Mesangial cell (primary cell): ENCODE measurements around a stretch of chr15.

GRCh38 chr15:95195902-95196158, 964.5 kb downstream of the MCTP2 start:
- RAMPAGE, long total RNA: no peak

- RAMPAGE, long total RNA: no peak
These were observed 965.0 kb downstream of the MCTP2 start for GRCh38 chr15:95196159-95197025.

- RAMPAGE, long total RNA: no peak
These were observed 1016.0 kb downstream of the MCTP2 start for GRCh38 chr15:95247366-95247732.

GRCh38 chr15:95326446-95327536, 1003.7 kb upstream of the NR2F2 start:
- RAMPAGE, long total RNA: no peak

DNA sequence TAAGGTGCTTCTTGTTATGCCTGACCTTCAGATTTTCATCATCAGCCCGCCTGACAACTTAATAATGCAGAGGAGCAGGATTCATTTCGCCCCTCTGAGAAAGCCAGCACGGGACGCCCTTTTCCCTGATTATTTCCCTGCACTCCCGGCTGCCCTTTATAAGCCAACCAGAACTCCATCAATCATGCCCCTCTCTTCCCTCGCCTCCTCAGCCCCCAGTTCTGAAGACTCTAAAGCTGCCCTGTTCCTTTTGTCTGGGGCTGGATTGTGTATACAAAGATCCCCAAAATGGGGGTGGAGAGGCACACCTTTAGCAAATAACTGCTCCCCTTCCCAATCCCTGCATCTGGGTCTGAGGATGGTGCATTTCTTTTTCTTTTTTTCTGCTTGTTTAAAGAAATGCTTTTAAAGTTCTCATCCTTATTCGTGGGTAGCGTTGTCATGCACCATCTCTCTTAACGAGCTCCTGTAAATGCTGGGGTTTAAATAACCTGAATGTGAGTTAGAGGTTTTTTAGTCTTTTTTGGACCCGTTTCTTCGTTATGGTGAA, 662.2 kb upstream of the NR2F2 start:
- RAMPAGE, long total RNA: no peak

DNA sequence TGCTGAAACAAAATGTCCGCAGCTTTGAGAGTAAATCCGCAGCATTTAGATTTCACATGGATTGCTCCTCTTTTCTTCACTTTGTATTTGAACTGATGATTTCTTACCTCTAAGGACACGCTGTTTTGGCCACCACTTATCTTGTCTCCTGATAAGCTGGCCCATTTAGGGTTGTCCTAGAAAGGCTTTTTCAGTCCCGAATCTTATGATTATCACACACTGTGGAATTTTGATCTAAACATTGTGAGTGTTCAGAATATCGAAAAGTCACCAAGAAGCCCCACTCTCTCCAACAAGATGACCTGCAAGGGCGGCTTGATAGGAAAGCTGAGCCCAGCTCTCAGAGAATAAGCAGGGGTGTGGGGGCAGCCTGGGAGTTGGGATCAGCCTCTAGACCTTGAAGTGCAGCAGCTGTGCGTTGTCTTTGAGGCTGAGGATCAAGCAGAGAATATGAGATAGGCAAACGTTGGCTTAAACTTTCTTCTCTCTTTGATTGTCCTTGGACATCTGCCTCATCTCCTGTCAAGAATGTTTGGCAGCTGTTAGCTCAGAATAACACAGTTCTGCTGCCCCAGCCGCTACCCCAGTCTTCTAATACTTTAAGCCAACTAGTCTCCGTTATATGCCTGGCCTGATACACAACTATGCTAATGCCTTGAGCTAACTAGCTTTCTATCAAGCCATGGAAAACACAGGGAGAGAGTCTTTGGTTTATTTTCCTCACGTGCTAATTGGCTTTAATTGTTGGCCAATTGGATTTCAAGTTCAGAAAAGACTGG, 399.6 kb upstream of the NR2F2 start:
- RAMPAGE, long total RNA: no peak

GRCh38 chr15:96042818-96043371, 287.6 kb upstream of the NR2F2 start:
- RAMPAGE, long total RNA: no peak

- RAMPAGE, long total RNA: no peak
These were observed 163.6 kb upstream of the NR2F2 start for GRCh38 chr15:96166800-96167394.

DNA sequence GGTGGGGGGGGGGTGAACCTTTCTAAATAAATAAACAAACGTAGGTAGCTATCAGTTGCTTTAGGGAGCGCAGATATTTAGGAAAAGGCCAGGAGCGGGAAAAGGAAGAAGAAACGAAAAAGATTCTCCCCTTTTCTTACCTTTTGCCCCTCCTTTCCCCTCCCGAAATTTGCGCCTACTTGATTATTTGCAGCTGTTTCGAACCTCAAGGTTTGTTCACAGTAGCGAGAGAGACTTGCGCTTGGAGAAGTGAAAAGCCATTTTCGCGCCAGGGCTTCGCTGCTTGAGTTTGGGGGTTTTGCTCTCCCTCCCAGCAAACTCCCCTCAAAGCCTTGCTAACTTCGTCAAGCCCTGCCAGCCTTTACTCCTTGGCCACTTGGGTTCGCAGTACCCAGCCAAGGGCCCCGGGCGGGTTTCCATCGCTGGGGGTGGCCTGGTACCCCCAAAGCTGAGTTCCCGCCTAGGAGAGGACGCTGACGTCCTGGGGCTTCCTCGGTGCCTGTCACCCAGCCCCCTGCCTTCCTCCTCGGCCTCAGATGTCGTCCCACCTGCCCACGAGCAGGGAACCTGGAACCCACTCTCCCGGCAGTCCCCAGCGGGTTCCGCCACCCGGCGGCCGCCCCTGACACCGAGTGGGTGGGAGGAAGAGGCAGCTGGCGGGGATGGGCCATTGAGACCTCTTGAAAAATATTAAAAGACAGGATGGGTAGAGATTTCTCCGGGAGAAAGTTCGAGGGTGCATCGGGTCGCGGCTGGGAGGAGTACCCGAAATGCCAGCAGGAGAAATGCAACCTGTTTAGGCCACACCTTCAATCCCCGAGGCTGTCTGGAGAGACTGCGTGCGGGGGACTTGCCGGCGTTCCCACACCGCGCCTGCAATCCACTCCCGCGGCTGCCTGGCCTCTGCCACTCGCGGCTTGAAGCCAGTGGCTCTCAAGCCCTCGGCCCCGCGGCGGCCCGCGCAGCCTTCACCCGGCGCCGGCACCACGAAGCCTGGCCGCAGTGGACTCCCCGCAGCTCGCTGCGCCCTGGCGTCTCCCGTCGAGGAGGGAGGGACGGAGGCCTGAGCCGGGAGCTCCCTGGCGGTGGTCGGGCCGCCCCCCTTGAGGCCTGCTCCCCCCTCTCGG, 8.9 kb upstream of the NR2F2 start:
- RAMPAGE, long total RNA: no peak

DNA sequence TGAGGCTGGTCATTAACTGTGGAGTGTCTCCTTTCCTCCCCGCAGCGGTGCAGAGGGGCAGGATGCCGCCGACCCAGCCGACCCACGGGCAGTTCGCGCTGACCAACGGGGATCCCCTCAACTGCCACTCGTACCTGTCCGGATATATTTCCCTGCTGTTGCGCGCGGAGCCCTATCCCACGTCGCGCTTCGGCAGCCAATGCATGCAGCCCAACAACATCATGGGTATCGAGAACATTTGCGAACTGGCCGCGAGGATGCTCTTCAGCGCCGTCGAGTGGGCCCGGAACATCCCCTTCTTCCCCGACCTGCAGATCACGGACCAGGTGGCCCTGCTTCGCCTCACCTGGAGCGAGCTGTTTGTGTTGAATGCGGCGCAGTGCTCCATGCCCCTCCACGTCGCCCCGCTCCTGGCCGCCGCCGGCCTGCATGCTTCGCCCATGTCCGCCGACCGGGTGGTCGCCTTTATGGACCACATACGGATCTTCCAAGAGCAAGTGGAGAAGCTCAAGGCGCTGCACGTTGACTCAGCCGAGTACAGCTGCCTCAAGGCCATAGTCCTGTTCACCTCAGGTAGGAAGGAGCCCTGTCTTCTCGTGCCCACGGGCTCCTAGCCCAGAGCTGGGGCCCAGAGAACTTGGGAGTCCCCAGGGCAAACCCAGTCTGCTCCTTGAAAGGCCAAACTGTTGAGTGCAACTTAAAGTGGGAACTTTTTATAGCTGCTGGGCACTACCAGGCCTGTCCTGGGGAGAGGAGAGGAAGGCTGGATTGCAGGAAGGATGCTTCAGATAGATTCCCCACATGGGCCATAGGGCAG, 3.7 kb downstream of the NR2F2 start:
- RAMPAGE, long total RNA: no peak

DNA sequence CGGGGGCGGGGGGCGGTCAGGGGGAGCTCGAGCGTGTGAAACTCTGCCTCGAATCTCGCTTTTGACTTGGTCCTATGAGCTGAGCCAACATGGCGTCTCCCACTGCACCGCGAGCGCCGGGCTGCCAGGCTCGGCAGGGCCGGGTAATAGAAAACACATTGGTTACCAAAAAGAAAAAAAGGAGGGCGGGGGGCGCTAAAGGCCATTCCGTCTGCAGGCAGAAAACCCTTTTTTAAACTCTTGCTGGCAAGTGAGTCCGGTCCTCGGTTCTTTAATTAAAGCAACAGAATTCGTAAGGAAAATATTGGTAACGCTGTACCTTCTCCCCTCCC, 10.6 kb downstream of the NR2F2 start:
- RAMPAGE, long total RNA: no peak

- RAMPAGE, long total RNA: no peak
These were observed 11.9 kb downstream of the NR2F2 start for GRCh38 chr15:96342508-96342733.

GRCh38 chr15:96756568-96756828, 426.0 kb downstream of the NR2F2 start:
- RAMPAGE, long total RNA: no peak

DNA sequence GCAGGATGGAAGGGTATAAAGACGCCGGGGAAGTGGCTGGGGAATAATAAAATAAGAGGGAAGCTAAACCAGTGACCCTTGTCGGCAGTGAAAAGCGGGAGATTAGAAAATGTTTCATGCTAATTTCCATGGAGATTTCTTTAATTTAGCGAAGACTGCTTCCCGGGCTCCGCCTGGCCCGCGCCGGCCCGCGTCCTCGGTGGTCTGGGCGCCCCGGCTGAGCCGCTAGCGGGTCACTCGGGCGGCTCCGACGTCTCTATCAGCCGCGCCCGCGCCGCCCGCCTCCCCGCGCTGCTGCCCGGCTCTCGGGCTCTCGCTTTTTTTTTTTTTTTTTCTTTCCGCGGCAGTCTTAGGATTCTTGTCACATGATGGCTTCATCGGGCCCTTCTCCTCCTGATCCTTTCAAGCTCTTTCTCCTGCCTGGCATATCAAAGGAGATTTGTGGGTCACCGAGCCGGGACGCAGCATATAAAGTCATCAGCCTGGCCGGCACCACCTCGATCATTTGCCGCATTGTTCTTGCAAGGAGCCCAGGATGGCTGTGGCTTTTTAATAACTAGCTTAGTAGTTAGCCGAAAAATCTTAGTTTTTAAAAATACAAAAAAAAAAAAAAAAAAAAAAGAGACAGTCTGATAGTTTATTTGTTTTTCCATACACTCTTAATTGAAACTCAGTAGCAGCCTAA, 617.4 kb downstream of the NR2F2 start:
- RAMPAGE, long total RNA: no peak

- RAMPAGE, long total RNA: no peak
These were observed 39.6 kb downstream of the ARRDC4 start for GRCh38 chr15:98000088-98000463.

- RAMPAGE, long total RNA: no peak
These were observed 621 bp upstream of the IGF1R start for GRCh38 chr15:98647842-98647993.

DNA sequence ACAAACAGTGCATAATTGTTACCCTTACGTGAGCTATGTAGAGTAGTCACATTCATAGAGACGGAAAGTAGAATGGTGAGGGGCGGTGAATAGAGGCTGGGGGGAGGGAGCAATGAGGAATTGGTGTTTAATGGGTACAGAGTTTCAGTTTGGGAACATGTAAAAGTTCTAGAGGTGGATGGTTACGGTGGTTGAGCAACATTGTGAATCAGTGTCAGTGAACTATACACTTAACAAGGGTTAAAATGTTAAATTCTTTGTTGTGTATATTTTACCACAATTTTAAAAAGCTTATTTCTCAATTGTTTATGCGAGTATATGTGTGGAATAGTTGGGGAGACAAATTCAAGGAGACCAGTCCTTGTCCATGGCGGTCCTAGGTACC, 18.3 kb downstream of the IGF1R start:
- RAMPAGE, long total RNA: no peak

DNA sequence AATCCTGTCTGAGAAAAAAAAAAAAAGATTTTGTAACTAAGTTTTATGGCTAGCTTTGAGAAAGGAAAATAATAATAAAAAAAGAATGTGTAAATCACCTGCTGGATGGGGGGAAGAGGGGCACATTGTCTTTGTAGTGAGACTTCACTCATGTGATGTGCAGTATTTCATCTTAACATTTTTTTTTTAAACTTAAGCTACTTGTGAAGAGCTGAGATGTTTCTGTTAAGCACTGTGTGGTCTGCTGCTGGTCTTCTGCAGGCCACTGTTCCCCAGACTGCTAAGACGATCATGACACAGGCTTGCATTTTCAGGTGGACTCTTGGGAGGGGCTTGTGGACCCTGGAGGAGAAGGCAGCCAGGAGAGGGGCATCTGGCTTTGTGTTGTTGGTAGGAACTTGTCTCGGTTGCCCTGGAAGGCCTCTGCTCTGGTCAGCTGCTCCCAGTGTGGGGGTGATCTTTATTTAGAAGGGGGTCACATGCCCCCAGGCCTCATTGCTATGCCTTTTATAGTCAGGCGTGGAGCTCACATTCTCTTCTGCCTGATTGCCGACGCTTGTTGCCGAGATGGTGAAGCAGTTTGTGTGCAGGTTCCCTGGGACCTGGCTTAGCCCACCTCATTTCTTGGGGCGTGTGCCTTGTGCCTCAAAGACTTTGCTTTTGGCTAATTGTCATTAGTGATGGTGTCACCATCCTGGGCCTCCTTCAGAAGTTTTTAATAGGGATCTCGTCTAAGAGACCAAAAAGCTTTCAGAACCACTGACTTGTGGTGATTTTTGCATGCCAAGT, 66.5 kb downstream of the IGF1R start:
- RAMPAGE, long total RNA: no peak

DNA sequence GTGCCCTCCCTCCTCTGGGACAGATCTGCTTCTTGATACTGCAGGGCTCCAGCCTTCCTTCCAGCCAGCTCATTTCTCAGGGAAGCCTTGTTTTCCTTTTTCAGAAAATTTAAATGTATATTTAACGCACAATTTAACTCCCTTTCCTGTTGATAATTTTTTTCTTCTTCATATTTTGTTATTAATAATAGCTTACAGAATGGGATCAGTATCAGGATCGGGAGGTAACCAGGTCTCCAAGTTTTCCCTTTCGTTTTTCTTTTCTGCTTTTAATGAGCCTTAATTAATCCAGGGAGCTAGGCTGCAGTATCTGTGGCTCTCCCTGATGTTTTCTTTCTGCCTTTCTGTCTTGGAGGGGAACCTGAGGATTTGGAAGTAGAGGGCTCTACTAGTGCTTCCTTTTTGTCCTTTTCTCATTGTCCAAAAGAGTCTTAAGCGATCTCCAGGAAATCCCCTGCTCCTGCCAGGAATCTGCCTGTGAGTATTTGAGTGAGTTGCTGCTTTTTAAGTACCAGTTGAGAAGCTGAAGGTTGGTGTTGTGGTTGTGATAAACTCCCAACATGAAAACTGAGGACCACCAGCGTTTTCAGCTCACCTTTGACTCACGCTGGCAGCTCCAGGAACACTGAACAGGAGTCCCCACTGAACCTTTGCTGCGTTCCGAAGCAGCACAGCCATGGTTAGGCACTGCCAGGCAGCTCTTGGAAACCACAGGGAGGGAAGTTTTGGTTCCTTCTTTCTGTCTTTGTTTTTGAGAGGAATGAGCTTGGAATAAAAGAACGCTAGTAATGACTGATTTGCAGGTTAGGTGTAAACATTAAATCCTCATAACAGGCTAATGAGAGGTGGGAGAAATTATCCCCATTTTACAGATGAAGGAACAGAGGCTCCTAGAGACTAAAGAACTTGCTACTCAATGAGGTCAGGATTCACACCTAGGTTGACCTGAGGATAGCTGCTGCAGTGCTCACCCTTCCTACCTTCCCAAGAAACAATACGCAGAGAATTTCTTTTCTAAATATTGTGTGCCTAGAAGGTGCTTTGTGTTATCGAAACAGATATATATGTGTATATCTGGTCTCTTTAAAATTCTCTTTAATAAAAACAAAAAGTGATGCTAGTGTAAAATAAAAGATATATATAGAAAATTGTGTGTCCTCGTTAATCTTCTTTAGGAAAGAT, 106.0 kb downstream of the IGF1R start:
- RAMPAGE, long total RNA: no peak

DNA sequence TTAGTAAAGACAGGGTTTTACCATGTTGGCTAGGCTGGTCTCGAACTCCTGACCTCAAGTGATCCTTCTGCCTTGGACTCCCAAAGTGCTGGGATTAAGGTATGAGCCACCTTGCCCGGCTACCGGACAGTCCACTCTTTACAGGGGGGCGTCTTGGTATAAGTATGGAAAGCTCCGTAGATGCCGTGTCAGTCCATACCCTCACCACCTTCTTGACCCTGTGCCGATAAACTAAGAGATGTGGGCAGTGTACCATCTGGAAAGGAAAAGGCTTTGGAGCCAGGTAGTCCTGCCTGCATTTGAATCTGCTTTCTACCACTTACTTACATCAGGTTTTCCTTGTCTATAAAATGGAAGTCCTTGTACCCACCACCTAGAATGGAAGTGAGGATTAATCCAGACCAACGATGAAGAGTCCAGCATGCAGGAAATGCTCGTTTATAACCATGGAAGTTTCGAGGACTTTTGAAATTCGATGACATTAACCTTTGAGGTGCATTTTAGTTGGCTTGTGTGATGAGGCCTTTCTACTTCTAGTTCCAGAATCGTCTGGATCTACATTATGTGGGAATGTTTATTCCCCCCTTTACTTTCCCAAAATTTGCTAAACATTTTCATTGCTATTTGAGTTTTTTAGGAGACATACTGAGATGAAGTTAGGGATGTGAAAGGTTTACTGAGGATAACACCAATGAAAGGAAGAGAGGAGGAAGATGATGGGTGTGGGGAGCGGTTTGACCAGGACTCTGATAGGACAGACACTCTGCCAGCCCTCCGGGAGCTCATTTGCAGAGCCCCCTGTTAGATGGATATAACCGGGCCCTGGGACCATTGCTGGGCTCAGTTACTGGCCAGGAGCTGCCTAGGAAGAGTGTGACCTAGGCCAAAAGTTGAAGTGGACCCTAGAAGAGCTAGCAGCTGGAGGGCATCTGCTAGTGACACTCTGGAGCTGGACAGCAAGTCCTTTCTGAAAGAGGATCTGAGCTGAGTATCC, 160.1 kb downstream of the PGPEP1L start:
- RAMPAGE, long total RNA: no peak